ENCODE data around the genes FAM151B, RASGRF2 and XRCC4.

DNA sequence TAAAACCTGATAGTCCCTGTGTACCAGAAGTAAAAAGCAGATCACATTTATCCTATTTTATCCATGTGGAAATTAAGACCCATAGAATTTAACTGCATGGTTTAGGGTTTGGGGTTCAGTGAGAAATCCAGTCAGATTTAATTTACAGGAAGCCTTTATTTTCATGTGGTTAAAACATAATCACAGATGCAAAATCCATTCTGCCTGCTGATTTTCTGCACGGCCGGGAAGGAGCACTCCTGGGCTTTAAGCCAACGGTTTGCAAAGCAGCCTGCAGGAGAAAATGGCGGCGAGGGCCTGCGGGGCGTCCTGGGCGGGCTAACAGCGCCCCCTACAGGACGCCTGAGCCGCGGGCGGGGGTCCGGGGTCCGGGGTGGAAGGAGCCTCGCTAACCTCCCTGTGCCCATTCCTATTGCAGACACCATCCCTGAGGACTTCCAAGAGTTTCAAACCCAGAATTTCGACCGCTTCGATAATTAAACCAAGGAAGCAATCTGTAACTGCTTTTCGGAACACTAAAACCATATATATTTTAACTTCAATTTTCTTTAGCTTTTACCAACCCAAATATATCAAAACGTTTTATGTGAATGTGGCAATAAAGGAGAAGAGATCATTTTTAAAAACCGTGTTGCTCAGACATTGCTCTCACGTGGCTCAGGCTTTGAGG, 47.6 kb downstream of the THBS4 start:
- PRO-cap = no peak
- RAMPAGE, long total RNA, 4 experiments = no peak in any of the 4 experiments

DNA sequence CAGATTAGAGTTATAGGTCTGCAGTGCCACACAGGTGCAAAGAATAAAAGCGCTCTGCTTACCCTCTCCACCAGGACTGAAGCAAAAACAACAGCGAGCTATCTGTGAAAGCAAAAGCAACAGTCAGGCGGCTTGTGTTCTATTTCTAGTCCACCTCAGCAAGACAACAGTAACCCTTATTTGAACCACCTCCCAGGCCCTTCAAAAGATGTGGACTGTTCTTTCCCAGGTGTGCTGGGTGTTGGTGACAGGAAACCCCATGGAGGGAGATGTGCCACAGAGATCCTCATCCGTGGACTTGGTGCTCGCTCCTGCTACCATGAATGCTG, 108.7 kb downstream of the SERINC5 start:
- PRO-cap = no peak
- RAMPAGE, long total RNA, 4 experiments = no peak in any of the 4 experiments

- PRO-cap = no peak
- RAMPAGE, long total RNA, 4 experiments = no peak in any of the 4 experiments
Observed at GRCh38 chr5:80215570-80216024, 40.3 kb downstream of the SERINC5 start.

DNA sequence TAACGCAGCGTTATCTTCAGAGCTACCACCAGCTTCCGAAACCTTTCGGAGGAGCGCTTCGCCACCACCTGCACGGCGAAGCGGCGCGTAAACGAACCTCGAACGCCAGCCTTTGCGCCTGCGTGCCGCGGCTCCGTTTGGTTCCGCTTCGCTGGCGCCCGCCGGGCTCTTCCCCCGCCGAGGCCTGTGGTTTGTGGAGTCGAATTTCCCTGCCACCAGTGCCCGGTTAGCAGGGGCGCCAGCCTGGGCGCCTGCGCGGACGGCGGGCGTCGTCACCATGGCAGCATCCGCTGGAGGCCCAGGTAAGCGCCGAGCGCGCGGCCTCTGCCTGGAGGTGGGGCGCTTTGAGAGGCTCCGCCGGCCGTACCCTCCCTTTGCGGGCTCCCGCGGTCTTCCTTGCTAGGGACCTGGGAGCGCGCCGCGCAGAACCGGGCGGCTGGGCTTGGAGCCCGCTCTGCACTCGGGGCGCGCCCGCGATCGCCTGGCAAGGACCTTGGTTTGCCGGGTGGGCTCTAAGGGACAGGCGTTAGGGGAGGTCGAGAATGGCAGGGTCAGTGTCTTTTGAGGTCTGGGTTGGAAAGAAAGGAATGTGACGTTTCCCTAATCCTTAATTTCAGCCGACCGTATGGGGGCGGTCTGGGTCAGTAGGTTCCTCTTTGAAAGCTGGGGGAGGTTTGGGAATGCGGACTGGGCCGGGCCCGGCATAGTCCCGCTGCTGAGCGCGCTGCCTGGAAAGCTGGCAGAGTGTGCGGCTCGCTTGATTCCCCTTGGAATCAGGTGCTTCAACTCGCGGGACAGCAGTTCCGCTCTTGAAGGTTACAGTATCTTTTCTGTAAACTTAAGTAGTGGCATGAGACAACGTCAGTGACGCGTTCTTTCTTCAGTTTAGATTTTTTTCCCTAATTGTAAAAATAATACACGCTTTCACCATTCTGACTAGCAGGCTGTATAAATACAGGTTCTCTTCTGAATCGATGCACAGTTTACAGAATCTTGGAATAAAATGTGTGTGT, at the start of gene FAM151B:
FAM151B (plus strand) TSS at position 254 of the 1,013 bp plus-strand sequence.
- PRO-cap = no peak
- RAMPAGE, long total RNA, 4 experiments = start-site peak on the plus strand in 2 of 4 experiments, centred at positions 127 to 260 of the sequence, 10 to 33 reads per replicate; start-site peak on the minus strand in 1 of 4 experiments, centred at position 116 of the sequence, 21 reads per replicate

- PRO-cap = no peak
- RAMPAGE, long total RNA, 4 experiments = no peak in any of the 4 experiments
Observed at GRCh38 chr5:80651732-80652500, 2.5 kb upstream of the MSH3 start.

DNA sequence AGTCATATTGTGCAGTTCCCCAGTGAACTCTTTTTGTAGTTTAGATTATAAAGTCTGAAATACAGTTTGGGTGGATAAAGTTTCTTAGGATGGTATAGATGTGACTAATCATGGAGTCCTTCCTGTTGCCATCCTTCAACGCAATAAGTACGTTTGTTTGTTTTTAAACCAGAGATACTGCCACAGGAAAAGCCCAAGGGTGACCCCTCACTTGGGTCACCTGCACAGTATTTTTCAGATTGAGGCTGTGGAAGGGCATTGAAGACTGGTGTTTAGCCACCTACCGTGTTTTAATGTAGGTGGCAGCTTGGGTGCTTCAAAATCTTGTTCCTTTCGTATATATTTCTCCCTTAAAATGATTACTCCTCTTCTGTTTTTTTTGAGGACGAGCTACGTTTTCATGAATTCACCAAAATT, 658 bp upstream of the DHFR start:
- PRO-cap = no peak
- RAMPAGE, long total RNA, 4 experiments = no peak in any of the 4 experiments

DNA sequence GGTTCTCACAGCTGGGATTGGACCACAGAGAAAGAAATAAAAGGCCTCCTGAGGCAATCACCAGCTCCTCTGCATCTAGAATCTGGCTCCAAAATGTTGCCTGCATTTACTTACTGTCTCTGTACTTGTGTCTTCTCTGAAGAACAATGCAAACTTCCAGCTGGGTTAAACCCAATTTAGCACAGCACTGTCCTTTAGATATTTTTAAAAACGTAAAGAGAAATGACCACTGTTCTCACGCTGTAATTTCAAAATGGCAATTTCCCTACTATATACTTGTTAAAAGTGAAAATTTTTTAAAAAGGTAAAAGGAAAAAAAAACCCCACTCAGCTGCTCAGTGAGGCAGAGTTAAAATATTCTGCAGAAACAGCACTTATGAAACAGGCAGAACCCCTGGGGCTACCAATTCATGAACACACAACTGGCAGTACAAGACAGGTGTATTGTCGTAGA, 1.7 kb upstream of the RASGRF2 start:
- PRO-cap = no peak
- RAMPAGE, long total RNA, 4 experiments = no peak in any of the 4 experiments

DNA sequence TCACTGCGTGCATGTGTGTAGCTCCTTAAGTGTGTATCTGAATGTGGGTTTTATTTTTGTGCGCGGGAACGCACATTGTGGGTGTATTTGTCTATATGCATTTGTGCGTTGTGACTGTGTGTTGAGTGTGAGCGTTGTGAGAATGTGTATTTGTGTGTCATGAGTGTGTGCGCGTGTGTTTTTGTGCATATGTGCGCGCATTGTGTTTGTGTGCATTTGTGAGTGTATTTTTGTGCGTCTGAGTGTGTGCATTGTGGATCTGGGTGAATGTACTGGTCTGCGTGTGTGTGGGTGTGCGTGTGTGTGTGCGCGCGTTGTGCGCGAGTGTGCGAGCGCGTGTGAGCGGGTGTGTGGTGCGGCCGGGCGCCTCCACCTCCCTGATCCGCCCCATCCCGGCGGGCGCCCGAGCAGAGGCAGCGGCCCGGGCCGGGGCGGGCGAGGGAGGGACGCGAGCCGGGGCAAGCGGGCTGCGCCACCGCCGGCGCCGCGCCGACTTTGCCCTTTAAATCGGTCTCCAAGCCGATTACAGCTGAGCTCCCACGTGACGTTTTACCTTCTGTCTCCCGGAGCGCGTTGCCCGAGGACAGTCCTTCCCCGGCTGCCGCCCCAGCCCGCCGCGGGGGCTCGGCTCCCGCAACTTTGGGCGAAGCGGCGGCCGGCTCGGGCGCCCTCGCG, at the start of gene RASGRF2:
RASGRF2 (plus strand) TSS at position 586 of the 675 bp plus-strand sequence.
- PRO-cap = no peak
- RAMPAGE, long total RNA, 4 experiments = no peak in any of the 4 experiments

DNA sequence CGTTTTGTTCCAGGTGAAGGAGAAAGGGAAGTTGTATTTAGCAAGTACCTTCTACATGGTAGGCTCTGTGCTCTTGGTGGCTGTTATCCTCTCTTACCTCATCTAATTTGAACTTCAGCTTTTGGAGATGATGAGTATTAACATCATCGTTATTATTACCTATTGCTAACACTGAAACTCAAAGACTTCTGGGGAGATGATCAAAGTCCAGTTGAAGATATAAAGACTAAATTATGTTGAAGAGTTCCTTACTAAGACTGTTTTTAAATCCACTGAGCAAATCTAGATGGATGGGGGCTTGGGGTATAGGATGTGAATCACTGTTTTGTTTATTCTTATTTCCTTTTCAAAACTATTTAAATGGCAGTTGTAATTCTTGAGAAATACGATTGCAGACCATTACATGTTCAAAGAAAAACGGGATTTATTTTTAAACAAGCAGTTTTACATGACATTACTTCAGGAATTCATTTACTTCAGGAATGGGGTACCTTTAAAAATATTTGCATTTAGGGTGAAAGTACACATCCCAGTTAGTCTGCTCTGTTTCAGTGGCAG, 4.3 kb downstream of the RASGRF2 start:
- PRO-cap = no peak
- RAMPAGE, long total RNA, 4 experiments = no peak in any of the 4 experiments

DNA sequence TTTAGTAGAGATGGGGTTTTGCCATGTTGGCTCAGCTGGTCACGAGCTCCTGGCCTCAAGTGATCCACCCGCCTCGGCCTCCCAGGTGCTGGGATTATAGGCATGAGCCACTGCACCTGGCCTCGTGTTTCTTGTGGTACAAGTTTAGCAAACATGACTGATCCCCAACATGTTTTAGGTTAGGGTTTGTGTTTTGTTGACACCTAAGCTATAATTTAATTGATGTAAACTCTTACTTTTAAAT, 24.0 kb downstream of the RASGRF2 start:
- PRO-cap = no peak
- RAMPAGE, long total RNA, 4 experiments = no peak in any of the 4 experiments

DNA sequence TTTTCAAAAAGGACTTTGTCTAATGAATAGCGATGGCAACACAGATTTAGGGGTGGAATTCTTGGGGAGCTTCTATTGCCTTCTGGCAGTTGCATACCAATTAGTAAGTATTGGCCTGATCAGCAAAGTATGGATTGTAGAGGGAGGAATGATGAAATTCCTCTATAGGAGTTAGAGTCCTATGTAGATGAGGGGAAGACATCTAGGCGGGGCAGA, 68.6 kb upstream of the CKMT2 start:
- PRO-cap = no peak
- RAMPAGE, long total RNA, 4 experiments = no peak in any of the 4 experiments

- PRO-cap = no peak
- RAMPAGE, long total RNA, 4 experiments = no peak in any of the 4 experiments
Observed at GRCh38 chr5:81205463-81205800, 27.7 kb upstream of the CKMT2 start.

DNA sequence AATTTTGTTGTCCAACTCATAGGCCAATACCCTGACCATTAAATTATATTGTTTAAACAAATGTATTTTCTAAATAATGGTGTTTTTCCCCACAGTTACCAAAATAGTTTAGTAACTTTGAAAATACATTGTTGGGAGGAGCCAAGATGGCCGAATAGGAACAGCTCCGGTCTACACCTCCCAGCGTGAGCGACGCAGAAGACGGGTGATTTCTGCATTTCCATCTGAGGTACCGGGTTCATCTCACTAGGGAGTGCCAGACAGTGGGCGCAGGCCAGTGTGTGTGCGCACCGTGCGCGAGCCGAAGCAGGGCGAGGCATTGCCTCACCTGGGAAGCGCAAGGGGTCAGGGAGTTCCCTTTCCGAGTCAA, 135.0 kb downstream of the SSBP2 start:
- PRO-cap = no peak
- RAMPAGE, long total RNA, 4 experiments = no peak in any of the 4 experiments

DNA sequence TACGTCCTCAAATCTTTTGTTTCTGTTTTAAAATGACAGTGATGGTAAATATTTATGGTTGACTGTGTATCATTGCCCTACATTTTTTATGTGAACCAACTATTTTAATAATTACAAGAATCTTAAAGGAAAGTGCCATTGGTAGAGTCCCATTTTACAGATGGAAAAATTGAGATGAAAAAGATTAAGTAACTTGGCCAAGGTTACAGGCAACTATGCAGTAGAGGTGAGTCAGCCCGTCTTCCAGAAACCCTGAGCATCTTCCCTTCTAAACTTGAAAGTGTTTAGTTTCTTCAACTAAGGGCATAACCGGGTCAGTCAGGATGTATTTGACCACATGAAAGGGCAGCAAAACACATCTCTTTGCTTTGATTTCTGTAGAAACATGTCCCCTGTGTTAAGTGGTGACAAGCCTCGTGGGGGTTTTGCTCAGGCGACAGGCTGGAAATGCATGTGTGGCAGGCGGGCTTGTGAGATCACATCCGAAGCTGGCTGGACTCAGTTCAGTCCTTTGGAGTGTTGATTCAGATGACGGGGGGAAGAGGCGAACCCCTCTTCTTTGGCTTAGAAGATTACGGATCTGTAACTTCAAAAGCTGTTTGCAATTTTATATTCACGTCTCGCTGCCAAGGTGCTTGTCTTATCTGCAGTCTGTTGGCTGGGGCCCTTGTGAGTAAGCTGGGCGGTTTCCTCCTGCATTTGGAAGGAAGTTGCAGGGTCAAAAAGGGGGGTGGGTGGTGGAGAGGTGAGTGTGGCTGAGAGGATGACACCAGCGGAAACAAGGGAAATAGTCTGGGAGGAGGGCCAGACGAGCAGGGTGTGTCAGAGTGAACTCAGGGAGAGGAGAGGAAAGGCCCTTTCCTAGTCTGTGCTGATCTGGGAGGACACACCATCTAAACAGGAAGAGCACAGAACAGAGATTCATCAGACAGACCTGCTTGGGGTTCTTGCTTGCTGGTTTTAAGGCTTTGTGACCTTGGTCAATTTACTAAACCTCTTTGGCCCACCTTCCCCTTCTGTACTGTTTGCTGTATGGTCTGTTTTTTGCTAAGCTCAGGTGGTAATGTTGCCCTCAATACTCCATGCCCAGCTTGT, 78.9 kb upstream of the RPS23 start:
- PRO-cap = no peak
- RAMPAGE, long total RNA, 4 experiments = no peak in any of the 4 experiments

DNA sequence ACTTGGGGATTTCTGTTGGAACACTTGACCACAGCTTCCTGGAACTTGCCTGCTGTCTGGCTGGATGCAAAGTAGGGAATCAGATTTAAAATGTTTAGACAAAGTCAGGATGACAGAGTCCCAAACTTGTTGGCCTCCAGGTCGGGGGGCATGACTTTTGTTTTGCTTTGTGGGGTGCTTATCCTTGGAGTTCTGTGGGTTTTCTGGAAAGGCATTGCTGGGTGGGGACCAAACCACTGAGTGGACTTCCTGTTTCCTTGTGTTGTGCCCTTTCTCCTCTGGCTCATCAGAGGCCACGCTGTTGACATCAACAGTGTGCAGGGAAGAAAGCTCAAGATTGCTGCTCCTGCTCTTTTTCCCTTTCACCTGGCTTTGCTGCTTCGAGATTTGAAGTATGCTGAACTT, 148.5 kb upstream of the RPS23 start:
- PRO-cap = no peak
- RAMPAGE, long total RNA, 4 experiments = no peak in any of the 4 experiments

- PRO-cap = no peak
- RAMPAGE, long total RNA, 4 experiments = no peak in any of the 4 experiments
Observed at GRCh38 chr5:83015431-83015722, 61.8 kb downstream of the TMEM167A start.

DNA sequence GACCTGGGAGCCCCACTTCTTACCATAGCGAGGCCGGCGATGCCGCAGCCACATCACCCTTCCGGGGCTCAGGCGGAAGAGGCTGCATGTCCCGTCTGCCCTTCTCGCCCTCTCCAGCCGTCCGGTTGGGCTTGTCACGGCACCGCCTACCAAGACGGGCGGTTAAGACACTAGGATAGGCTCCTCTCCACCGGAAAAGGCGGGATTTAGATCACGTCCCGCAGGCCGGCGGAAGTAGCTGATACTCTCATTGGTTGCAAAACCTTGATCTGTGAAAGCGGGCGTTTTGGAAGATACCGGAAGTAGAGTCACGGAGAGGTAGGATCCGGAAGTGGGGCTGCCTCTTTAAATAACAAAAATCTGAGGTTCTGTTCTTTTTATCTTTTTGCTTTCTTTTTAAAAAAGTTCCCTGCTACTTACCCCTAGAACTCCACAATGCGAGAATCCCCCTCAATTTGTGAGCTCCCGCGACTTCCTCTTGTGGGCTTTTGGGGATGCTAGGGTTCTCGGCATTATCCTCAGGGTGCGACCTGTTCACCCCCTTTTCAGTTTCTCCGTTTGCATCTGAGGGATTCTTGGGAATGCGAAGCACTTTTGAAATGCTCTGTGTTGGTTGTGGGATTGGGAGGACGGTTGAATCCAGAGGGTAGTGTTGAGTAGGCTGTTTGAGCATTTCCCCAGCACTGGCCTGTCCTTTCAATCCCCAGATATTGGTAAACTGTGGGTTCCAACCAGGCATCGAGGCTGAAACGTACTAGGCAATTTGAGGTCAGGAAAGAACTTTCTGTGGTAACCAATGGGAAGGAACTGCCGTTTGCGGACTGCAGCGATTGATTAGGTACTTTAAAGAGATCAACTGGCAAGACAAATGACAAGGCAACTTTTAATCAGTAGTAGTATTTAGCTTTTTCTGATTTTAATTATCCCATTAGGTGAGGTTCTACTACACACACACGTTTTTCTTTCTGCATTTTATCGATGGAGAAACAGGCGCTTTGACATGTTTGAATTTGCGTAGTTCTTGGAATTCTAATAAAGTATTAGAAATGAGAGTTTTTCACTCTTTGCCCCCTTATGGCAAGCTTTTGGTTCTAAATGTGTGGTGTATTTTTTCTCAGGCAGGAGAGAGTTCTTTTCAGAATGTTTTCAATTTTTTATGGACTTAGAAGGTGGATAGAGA, at the start of gene XRCC4:
XRCC4 (plus strand) TSS at position 250 of the 1,180 bp plus-strand sequence.
- PRO-cap = no peak
- RAMPAGE, long total RNA, 4 experiments = start-site peak on the plus strand in 2 of 4 experiments, centred at positions 286 to 297 of the sequence, 119 to 227 reads per replicate; start-site peak on the minus strand in 4 of 4 experiments, centred at positions 72 to 94 of the sequence, 422 to 4,191 reads per replicate

DNA sequence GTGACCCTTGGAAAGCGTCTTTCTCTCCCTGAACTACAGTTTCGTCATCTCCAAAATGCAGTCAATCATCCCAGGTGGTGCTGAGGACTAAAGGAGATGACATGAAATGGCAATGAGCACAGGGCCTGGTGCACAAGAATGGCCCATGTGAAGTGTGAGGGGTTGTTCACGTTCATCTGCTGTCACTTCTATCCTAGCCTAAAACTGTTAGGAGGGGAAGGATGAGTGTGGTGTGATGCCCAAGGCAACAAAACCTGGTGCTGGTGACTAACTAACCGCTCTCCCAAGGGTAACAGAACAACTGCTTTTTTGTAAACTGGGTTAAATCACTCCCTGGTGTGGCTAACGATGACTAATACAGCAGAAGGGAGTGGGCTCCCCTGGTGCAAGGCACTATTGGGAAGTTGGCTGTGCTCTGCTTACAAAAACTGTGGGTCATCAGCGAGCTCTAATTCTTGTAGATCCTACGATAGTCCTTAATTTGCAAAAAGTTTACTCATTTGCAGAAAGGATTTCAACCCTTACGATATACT, 103.3 kb upstream of the VCAN start:
- PRO-cap = no peak
- RAMPAGE, long total RNA, 4 experiments = no peak in any of the 4 experiments

- PRO-cap = no peak
- RAMPAGE, long total RNA, 4 experiments = no peak in any of the 4 experiments
Observed at GRCh38 chr5:83472375-83473370, 1.1 kb downstream of the VCAN start.

GRCh38 chr5:83474971-83475345, 3.4 kb downstream of the VCAN start:
- PRO-cap = no peak
- RAMPAGE, long total RNA, 4 experiments = no peak in any of the 4 experiments

Measured in omental fat pad (tissue), 4 donors.